Hair follicular keratinocyte (primary cell): ENCODE measurements around the gene CLEC18A.

GRCh38 chr16:69143164-69143724 is 10.8 kb downstream of the UTP4 start:
- RAMPAGE, long total RNA: no peak

DNA sequence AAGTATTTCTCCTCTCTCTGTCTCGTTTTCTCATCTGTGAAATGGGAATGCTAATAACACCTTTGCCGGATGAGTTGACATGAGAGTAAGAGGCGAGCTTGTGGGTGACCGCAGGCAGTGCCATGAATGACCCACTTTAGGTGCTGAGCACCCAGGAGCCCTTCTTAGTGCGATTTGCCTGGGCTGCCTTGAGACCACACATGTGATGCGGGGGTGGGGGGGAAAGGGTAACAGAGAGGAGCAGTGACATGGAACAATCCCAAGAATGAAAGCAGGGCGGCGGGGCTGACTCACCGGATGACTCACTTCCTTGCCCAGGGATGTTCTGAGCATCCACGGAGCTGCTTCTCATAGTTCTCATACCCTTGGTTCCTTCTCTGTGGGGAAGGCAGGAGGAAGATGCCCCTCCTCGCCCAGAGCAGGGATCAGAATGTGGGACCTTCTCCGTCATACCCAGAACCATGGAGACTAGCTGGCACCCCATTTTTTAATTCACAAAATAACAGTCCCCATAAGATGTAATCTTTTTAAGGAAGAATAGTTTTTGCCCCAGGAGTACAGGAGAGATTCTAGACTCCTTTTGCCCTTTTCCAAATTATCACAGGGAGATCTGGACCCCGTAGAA is 35.1 kb upstream of the NFAT5 start:
- RAMPAGE, long total RNA: no peak

GRCh38 chr16:69531562-69531875 is 34.2 kb upstream of the NFAT5 start:
- RAMPAGE, long total RNA: no peak

DNA sequence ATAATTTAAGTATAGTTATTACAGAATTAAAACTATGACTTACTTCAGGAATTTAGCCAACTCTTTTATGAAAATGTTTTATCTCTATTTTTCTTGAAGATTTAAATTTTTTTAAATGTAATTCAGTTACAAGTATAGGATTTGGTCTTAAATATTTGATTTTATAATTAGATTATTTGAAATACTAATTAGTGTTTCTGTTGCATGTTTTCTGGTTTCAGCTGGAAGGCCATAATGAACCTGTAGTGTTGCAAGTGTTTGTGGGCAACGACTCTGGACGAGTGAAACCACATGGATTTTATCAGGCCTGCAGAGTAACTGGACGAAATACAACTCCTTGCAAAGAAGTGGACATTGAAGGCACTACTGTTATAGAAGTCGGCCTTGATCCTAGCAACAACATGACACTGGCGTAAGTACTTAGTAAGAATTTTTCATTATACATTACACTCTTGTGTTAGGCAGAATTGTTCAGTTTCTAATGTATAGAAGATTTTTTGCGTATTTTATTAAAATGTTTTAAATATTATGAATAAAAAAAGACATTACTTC is 70.9 kb downstream of the NQO1 start:
- RAMPAGE, long total RNA: no peak

DNA sequence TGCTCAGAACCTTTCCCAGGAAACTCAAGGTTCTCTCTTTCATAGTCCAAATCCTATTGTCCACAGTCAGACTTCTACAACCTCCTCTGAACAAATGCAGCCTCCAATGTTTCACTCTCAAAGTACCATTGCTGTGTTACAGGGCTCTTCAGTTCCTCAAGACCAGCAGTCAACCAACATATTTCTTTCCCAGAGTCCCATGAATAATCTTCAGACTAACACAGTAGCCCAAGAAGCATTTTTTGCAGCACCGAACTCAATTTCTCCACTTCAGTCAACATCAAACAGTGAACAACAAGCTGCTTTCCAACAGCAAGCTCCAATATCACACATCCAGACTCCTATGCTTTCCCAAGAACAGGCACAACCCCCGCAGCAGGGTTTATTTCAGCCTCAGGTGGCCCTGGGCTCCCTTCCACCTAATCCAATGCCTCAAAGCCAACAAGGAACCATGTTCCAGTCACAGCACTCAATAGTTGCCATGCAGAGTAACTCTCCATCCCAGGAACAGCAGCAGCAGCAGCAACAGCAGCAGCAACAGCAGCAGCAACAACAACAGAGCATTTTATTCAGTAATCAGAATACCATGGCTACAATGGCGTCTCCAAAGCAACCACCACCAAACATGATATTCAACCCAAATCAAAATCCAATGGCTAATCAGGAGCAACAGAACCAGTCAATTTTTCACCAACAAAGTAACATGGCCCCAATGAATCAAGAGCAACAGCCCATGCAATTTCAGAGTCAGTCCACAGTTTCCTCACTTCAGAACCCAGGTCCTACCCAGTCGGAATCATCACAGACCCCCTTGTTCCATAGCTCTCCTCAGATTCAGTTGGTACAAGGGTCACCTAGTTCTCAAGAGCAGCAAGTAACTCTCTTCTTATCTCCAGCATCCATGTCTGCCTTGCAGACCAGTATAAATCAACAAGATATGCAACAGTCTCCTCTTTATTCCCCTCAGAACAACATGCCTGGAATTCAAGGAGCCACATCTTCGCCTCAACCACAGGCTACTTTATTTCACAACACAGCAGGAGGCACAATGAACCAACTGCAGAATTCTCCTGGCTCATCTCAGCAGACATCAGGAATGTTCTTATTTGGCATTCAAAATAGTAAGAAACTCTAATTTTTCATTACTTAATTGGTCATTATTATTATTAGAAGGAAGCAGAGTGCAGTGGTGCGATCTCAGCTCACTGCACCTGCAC is 32.8 kb downstream of the NQO1 start:
- RAMPAGE, long total RNA: no peak

DNA sequence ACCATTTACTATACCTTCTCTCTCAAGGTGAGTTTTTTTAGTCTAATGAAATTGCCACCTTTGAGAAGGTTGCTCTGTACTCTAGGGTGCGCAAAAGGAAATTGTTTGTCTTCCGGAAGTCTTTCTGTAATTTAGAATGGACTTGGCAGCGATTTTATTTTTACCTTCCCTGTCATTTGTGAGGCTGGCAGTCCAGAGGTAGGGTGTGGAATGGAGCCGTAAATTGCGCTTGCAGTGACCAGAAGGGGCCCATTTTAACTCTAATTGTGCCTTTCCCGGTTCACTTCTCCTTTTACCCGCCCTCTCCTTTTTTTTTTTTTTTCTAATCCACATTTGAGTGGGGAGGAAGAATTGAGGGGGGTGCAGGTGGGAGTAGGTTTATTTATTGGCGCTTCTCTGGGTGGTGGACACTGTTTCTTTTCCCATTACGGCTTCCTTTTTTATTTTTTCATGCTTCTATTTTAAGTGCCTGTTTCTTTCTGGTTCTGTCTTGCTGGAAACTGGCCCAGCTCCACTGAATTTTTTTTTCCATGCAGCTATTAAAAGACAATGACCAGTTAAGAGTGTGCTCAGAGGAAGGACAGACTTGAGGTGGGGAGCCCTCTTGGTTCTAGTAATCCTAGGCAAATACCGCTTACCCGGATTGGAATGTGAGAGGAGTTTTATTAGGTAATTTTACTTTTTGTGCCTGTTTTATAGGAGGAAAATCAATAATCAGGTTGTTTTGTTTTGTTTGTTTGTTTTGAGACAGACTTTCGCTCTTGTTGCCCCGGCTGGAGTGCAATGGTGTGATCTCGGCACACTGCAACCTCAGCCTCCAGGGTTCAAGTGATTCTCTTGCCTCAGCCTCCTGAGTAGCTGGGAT is 89.6 kb upstream of the CLEC18A start:
- RAMPAGE, long total RNA: no peak

DNA sequence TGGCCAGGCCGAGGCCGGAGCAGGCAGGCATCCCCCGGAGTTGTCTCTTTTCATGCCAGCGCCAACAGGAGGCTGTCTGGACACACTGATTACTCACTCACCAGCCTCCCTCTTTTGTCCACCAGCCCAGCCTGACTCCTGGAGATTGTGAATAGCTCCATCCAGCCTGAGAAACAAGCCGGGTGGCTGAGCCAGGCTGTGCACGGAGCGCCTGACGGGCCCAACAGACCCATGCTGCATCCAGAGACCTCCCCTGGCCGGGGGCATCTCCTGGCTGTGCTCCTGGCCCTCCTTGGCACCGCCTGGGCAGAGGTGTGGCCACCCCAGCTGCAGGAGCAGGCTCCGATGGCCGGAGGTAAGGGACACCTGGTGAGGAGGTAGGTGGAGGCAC is at the start of gene CLEC18A:
Gene CLEC18A (plus strand): TSS at position 199 of the 391 bp plus-strand sequence.
- RAMPAGE, long total RNA: no peak

GRCh38 chr16:70152375-70153118 is 21.0 kb upstream of the CLEC18C start:
- RAMPAGE, long total RNA: no peak

DNA sequence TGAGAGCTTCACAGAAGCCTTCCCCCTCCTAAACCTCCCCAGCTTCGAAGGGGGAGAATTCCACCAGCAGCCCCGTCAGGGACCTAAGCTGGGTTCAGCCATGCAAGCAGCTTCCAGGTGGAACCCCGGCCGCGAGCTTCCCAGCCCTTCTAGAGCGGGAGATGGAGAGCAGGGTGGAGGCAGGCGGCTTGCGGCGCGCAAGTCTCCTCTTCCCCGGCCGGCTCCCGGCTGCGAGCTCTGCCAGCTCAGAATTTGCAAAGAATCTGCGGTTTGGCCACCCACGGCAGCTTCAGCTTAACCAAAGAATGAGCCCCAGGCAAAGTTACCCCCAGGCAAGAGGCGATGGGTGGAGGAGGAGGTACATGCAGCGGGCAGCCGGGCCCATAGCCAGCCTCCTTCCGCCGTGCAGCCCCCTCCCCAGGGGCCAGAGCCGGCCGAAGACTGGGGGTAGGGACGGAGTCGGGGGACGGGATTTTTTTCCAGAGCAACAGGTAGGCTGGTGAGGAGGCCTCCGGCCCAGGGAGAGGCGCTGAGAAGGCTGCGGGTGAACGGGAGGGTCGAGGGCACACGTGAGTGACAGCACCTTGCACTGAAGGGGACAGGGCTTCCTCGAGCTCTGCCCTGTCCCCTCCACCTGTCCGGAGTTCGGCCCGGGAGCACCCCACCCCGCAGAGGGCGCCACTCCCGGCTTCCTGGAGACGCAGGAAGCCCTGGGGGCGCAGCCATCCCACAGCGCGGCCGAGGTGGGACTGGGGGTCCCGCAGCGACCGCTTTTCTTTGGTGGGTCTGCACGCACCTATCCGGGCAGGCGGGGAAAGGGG is 33.9 kb downstream of the DDX19A start:
- RAMPAGE, long total RNA: no peak

DNA sequence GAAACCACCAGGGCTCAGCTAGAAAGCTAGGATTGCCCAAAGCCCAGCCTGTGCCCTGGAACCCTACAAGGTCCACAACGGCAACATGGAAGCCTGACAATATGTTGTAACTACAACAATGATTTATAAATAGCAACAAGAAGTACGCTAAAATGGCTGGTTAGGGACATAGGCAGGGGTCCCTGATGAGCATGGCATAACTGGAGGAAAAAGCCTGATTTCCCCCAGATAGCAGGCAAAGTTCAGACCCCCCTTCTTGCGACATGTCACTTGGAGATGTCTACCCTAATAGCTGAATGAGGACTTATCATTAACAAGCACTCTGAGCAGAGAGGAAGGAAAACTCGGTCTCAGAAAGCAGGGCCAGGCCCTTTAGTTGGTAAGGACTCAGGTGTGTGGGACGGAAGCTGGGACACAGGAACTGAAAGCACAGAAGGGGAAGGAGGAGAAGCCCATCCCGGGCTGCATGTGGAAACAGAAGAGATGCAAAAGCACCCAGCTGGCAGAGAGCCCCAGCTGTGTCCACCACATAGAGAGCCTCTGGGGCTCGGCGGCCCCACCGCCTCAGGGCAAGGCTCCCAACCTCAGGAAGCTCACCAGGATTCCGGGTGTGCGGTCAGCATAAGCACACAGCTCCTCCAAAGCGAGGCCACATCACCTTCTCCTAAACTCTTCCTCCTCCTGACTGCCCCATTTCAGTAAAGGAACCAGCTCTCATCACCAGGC is 6.3 kb downstream of the ST3GAL2 start:
- RAMPAGE, long total RNA: no peak

DNA sequence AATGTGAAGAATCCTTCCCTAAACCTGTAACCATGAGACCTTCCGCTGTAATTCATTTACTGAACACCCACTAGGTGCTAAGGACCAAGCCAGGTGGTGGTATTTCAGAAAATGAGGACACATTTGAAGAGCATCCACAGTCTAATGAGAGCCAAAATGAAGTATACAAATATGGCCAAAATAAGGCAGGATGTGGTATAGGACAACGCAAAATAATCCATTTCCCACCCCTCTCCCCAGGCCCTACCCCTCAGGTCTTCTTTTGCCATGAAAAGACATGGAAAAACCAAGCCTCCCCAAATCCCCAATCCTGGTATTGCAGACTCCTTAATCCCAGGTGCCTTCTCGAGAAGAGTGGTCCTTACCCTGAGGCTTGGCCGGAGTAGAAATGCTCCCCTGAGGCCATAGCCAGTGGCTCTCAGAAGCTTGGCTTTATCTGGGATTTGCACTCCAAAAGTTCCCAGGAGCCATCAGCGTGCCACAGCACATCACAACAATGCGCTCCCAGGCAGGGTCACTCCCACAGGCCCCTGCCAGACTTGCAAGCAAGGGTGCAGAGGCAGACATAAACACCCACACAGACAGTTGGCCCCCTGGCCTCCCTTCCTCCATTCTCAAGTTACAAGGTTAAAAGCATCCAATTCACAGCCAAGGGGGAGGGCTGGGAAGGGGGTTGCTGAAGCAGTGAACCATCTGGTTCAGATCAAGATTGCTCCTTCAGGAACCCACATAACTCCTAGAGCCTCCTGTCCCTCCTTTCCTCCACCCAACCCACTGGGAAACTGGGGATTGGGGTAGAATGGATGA is 2.0 kb downstream of the ST3GAL2 start:
- RAMPAGE, long total RNA: no peak

GRCh38 chr16:70478876-70479829 is 24.8 kb downstream of the FCSK start:
- RAMPAGE, long total RNA: no peak

DNA sequence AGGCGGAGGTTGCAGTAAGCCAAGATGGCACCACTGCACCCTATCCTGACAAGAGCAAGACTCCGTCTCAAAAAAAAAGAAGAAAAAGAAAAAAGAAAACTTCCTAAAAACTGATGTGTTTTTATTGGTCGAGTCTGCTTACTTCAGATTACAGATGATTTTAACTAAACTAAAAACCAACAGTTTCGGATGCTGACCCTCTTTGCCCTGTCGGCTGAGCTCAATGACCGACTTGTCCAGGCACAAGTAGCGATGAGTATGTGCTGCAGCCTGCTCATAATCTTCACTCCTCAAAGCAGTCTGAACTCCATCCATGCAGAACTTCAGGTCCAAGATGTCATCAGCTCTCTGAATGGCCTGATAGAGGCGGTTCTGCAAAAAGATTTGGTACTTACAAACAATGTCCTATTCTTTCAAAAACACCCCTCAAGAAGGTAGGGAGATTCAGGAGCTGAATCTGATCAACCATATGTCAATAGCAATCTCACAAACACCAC is 9.2 kb downstream of the COG4 start:
- RAMPAGE, long total RNA: no peak

DNA sequence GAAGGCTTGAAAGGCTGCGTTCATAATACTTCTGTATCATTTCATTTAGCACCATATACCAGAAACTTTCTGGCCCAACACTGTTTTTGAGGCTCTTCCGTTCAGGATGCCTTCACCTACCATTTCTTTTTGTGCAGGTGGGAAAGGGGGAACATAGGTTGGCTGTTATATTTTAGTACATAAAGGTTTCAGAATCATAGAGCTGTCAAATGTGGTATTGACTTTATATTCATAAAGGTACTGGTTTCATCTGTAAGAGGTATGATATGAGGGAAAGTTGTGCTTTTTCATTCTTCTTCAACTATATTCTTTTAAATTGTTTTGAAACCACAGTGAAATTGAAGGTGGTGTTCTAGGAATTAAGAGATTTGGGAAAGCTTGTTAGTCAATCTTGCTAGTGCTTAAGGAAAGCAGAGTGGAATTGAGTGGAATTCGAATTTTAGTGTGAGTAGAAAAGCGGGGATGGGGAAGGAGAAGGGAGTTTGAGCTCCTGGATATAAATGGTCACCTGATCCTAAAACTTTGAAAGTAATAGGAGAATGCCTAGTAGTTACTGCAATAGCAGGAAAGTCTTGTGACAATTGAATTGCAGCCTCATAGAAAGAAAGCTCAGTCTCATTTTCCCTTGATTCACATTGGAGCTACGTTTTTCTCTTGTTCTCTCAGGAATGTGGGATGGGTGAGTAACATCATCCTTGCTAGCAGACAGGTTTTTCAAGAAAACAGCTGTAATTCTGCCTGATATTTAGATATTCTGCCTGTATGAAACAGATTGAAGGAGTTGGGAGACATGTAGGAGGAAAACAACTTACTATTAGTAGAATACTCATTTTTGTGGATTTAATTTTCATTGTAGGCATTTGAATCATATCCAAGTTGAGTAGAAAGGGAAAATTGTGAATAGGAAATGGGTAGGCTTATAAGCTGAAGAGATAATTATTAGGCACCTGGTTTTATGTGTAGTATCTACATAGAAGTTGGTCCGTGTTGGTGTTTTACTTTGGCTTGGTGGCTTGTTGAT is 25.2 kb downstream of the SF3B3 start:
- RAMPAGE, long total RNA: no peak

GRCh38 chr16:70679720-70680667 is 5.9 kb downstream of the MTSS2 start:
- RAMPAGE, long total RNA: no peak

- RAMPAGE, long total RNA: no peak
These were observed 3.1 kb upstream of the MTSS2 start for GRCh38 chr16:70688910-70689402.

DNA sequence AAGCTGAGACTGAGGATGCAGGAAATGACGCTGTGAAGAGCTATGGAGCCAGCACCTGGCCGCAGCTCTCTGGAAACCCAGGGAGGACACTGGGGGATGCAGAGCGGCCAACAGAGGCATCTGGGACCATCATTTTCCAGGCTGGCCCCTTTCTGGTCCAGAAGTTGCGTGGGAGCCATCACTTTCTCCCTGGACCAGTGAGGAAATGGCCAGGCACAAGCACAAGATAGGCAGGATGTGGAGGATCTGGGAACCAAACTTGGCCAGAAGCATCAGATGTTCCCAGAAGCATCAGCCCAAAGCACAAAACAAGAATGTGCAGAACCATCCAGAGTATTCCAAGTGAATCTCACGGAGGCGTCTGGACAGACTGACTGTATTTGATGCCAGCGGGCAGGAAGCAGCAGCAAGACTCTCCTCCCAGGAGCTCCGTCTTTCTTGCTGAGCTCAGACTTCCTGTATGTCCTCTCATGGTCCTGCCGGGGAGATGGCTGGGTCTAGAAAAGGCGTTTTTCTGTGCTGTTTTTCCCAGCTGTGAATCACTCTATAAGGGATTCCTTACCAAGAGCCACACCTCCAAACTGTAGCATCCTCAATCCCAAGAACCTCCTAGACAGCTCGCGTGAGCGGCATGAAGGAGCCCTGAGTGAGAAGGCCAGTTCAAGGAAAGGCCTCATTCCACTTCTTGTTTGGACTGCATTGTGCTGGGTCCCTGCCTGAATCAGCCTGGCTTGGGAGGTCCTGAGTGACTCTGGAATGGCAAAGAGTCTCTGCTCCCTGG is 49.4 kb upstream of the MTSS2 start:
- RAMPAGE, long total RNA: no peak

GRCh38 chr16:70785578-70786017 is 15.4 kb downstream of the VAC14 start:
- RAMPAGE, long total RNA: no peak

DNA sequence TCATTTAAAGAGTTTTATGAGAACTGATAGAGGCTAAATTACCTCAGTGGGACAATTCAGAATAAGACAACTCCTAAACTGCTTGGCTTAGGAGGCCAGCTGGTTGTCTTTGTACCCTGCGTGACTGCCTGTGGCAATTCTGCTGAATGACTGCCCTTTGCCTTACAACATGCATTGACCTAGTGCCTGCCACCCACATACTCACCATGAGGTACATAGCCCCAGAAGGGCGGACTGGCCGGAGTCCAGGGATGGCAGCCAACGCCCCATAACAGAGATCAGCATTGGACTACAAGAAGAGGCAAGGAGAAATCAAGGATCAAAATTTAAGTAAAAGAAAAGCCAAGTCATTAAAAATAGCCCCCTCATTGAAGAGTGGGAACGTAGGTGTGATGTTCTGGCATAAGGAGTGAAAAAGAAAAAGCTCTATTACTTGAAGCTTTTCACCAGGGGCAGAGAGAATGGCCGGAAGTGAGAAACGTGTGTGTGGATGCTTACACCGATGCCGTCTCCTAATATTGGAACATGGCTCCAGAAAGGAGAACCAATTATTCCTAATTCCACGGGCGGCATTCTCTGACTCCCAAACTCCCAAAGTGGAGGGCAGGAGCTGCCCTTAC is 7.1 kb downstream of the TAT start:
- RAMPAGE, long total RNA: no peak

DNA sequence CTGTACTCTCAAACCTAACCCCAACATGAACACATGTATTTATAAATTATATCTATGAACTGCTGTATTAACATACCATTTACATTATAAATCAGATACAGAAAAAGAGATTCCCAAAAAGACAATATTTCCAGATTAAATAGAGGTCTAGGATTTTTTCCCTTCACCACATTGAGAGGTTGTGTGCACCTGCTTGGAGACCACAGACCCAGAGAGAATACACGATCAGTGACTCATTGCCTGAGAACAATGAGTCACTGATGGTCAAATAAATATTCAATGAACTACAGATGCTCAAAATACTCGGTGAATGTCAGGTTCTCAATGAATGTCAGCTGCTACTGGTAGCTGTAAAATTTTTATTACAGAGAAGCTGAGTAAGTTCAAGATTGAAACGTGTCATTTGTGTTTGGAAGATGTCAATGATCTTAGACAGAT is 17.7 kb upstream of the MARVELD3 start:
- RAMPAGE, long total RNA: no peak